Daoy (cell line): ENCODE results near the genes ZNF140 and ANHX.

- RAMPAGE, long total RNA = no peak
Observed at GRCh38 chr12:131851814-131852416, 23.7 kb downstream of the MMP17 start.

DNA sequence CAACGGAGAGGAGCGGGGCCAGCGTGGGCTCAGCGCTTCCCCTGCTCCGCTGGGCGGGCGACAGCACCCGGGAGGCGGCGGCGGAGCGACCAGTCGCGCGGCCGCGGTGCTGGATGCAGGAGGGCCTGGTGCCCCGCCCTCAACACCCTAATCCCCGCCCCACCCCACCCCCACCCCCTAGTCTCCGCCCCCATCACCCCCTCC is 212 bp upstream of the PUS1 start:
- RAMPAGE, long total RNA = no peak

GRCh38 chr12:131947390-131947909 is 2.3 kb upstream of the EP400 start:
- RAMPAGE, long total RNA = no peak

DNA sequence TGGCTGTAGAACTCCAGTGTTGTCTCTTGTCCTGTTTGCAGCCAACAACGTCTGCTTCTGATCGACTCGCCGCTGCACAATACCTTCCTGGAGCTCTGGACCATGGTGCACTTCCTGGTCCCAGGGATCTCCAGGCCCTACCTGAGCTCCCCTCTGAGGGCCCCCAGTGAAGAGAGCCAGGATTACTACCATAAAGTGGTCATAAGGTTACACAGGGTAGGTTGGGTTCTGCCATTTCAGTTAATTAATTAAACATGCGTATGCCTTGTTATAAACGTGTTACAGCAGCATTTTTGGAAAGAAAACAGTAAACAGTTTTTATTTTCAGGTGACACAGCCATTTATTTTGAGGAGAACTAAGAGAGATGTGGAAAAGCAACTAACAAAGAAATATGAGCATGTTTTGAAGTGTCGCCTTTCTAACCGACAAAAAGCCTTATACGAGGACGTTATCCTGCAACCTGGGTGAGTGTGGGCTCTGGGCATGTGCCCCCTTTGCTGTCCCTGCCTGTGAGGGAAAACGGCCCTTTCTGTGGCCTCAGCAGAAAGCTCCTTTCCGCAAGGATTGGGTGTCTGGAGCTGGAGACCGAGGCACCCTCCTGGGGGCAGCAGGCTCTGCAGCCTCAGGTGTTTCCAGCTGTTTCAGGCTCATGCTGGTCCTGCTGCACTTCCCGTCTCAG is 63.8 kb downstream of the EP400 start:
- RAMPAGE, long total RNA = no peak

DNA sequence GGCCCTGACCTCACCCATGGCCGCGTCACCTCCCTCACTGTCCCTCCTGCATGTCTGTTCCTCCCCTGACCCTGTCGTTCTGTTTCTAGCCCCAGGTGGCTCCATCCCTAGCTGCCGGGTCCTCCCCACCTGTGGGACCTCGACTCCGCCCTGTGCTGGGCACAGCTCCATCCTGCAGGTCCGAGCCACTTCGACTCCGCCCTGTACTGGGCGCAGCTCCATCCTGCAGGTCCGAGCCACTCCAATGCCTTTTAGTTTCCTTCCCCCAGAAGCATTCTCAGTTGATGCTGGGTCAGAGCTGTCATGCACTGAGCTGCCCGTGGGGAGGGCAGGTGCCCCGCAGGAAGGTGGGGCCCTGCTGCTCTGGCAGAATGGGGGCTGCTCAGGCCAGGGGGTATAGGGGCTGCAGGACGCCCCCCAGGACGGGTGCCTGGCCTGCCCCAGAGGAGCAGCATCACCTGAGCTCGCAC is 19.0 kb downstream of the NOC4L start:
- RAMPAGE, long total RNA = no peak

DNA sequence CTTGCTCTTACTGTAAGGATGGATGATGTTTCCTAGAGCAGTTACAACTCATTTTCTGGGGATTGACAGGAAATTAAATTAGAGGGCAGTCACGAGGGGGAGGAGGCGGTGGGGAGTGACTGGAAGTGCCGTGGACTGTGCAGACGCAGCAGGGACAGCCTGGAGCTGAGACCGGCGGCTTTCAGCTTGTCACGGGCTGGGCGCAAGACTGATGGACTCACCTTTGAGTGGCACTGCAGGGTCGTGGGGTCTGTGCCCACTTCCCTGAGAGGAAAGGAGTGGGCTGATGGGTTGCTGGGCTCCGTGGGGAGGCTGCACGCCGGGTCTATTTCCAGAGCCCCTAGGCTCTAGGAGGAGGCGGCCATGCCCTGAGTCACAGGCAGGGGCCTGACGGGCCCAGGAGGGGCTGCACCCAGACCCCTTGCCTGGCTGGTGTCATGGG is 32.9 kb downstream of the NOC4L start:
- RAMPAGE, long total RNA = no peak

DNA sequence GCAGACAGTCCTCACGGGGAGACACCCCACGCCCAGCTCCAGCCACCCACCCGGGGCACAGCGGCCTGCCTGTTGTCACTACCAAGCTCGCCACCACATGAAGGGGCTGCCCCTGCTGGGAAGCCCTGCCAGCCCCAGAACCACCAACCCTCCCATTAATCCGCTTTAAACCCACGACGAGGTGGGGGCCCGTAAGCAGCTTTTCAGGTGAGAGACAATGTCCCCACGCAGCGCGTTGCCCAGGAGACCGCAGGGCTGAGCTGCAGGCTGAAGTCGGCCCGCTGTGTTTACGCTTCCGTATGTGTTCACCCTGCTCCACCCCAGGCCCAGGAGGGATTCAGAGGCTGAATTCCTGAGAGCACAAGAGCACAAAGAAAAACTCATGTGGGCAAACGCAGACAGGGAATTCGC is 61.4 kb upstream of the FBRSL1 start:
- RAMPAGE, long total RNA = no peak

GRCh38 chr12:132510524-132511045 is 20.6 kb downstream of the FBRSL1 start:
- RAMPAGE, long total RNA = no peak

DNA sequence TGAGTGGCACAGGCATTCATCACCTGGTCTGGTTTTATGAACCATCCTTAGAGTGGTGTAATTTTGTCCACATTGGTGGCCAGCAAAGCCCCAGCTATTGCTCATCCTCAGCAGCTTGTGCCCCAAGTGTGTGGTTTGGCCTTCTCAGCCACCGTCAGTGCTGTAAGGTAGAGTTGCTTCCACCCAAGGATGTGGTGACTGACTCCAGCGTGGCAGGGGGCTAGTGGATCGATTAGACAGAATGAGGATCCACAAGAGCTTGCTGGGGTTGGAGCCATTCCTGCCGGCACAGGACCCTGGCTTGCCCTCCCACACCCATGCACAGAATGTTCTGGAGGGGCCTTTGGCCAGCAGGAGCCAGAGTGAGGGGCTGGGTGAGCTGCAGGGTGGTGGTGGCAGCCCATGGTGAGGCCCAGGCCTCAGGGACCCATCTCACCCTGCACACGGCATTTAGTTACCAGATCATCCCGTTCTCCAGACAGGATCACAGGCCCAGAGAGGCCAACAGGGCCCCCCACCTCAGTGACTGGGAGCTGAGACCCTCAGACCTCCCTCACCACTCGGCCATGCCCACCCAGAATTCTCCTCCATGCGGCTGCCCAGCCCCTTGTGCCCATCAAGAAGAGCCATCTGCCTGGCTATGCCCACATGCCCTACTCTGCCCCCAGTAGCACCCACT is 42.0 kb downstream of the FBRSL1 start:
- RAMPAGE, long total RNA = no peak

DNA sequence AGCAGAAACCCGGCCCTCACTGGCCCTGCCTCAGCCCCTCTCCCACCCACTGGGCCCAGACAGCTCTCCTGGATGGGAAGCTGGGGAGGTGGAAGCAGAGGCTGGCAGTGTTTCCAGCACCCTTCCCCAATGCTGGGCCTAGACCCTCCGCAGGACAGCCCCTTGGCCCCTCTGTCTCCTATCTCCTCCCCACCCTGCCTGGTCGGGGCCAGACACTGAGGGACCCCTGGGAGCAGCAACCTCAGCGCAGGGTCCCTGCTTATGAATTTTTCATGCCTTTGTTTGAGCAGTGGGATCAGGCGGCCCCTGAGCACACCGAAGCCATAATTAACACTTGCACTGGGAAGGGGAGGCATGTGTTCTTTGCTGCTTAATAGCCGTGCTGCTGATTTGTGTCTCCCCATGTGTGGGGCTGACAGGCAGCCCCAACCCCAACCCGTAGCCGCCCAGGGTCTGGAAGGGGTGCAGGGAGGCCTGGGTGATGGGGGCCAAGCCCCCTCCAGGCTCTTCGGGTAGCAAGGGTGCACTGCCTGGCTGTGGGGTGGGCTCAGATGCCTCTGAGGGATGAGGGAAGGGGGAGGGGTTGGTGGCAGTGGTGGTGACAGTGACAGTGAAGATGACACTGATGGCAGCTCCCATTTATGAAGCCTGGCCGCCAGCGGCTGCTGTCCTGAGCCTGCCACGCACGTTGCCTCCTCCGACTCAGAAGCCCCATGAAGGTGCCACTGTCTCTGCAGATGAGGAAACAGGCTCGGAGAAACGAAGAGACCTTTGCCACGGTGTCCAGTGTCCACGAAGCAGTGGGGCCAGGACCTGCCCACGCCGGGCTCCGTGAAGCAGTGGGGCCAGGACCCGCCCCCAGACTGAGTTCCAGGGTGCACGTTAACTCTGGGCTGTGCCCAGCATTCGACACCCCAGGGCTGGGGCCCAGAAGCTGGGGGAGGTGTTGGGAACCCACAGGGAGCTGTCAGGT is 52.9 kb downstream of the FBRSL1 start:
- RAMPAGE, long total RNA = no peak

DNA sequence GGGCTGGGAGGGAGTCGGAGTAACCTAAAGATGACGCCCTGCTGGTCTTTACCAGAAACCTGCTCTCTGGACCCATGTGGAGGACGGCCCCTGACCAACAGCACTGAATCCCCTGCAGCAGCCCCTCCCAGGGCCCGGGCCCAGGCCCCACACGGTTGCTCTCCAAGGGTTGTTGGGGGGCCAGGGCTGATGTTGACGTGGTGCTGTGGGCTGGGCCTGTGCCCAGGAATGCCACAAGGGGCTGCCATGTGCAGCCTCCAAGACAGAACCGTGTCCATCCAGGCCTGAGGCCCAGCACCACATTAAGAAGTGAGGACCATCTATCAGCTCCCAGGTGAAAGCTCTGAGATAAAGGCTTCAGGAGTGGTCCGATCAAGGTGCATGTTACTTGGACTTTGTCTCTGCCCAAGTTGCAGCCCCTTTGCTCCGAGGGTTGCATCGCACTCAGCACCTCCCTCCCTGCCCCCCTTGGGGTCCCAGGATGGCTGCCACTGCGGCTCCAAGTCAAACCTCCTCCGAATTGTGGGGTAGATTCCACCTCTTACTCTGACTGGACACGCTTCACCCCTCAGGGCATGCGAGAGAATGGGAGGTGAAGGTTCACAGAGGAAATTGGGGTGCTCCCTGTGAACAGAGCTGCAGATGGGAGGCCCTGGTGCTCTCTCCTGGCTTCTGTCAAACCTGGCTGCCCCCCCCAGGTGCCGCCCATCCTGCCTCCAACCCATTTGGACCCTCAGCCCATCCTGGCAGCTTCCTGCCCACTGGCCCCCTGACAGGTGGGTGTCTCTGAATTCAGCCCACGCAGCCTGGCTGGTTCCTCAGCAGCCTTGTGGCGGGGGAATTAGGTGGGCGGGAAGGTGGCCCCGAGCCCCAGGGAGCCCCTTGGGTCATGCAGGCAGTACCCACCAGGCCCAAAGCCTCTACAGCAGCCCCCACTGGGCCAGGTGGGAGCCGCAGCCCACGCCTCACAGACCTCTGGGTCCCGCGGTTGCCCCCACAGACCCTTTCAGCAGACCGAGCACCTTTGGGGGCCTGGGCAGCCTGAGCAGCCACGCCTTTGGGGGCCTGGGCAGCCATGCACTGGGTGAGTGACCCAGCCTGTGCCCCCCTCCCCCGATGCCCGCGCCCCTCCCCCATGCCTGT is 29.3 kb downstream of the LRCOL1 start:
- RAMPAGE, long total RNA = no peak

- RAMPAGE, long total RNA = no peak
Observed at GRCh38 chr12:132604064-132604914, 6.1 kb downstream of the LRCOL1 start.

GRCh38 chr12:132619308-132619720 is 738 bp downstream of the P2RX2 start:
- RAMPAGE, long total RNA = no peak

DNA sequence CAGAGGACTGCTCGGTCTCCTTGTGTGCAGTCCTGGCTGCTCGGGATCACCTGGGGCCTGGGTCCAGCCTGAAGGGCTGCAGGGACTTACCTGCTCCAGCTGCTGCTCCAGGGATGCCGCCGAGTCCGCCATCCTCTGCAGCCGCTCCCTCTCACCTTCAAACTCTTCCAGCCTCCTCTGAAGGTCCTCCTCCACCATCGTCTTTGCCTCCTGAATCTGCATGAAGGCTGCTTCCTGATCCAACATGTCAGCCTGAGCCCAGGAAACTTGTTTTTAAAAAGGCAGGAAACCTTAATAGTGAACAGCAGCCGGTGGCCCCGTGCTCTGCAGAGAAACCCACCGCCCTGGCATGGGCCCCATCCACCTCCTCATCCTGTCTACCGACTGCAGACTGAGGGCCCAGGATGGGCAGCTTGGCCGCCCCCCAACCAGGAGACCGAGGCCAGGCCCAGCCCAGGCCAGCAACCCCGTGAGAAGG is 32.2 kb downstream of the GOLGA3 start:
- RAMPAGE, long total RNA = no peak

GRCh38 chr12:132823947-132824945 is 4.4 kb downstream of the GOLGA3 start:
- RAMPAGE, long total RNA = no peak

- RAMPAGE, long total RNA = no peak
Observed at GRCh38 chr12:132872693-132873508, 14.5 kb downstream of the CHFR start.

DNA sequence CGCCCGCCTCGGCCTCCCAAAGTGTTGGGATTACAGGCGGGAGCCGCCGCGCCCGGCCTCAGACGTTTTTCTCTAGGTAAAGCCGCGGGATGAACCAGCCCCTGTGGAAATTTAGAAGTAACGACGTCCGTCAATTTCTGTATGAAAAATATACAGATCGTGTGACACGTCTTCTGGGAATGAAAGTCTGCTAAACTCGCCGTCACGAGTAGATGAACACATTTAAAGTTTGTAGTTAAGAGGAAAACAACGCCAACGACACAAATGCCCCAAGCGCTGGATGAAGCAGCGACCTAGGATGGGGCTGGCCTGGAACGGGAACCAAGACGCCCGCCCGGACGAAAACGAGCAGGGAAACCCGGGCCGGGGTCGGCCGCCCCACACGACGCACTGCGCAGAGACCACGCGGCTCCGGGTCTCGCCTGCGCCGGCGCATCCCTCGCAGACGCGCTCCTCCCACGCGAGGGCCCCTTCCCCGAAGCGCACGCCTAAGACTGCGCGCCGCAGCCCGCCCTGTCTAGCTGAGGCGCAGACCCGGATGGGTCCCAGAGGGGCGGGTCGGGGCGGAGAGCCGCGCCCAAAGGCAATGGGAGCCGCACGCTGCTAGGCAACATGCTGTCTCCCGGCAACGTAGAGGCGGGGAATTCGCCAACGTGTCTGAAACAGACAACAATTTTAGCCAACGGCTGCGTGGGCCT is 20.7 kb upstream of the CHFR start:
- RAMPAGE, long total RNA = no peak

GRCh38 chr12:132976966-132977277 is 9.2 kb upstream of the ZNF26 start:
- RAMPAGE, long total RNA = no peak

DNA sequence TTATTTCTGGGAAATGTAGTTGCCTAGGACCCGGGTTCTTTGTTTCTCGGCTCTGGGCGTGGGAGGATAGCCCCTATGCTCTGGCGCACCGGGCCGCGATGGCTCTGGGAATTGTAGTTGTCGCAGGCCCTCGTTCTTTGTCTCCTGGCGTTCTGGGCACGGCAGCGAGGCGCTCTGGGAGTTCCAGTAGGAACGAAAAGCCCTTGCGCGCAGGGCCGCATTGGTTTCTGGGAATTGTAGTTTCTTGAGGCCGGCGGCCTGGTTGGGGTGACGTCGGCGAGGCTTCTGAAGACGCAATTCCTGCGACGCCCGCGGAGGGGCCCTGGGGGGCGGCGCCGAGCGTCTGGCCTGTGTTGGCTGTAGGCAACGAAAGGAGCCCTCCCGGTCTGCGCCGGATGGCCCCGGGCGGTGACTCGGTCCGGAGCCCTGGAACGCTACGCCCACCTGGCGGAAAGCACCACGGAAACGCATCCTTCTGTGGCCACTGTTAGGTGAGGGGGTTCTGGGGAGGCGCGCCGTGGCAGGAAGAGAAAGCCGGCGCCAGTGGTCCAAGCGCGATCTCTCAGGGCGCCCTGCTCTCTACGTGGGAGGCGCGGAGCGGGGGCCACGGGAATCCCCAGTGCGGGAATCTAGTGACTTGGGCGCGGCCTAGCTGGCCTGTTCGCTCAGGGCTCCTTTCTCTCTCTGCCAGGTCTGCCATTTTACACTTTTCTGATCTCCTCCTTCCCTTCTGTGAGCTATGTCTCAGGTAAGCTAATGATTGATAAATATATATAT is at the start of gene ZNF140:
Gene ZNF140 (plus strand): TSS at position 342 of the 777 bp plus-strand sequence.
- RAMPAGE, long total RNA = start-site peak on the plus strand centred at position 337 of the sequence, 73 bp wide, 16 and 12 reads in 2 replicates

DNA sequence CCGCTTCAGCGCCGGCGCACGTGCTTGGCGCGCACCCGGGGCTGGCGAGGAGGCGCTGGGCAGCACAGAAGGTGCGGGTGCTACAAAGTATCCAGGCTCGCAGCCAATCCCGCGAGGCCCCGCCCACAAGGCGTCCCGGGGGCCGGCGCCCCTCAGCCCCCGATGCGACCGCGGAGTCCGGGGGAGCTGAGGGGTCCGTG is at the start of gene ANHX:
Gene ANHX (minus strand): TSS at position 61 of the 200 bp plus-strand sequence.
- RAMPAGE, long total RNA = no peak